Mesenchymal stem cell of adipose (primary cell): ENCODE data around the genes SHISA6, ARHGAP44 and NCOR1.

GRCh38 chr17:10914027-10914395 lies 76.1 kb upstream of the PIRT start:
- CAGE, long polyA plus RNA = no peak

DNA sequence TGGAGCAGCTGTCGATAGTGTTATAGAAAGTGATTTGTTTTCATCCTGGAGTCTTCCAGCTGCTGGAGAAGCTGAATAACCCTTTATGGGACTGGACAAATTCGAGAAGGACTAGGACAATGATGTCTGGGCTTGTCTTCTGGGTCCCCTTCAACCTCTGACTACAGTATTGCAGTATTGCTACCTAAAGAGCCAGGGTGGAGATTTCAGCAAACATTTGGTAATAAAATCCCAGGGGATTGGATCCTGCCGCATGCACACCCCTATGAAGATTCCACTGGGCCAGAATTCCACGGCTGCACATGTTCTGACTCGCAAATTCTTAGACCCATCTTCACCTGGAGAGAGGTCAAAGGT lies 93.5 kb upstream of the PIRT start:
- CAGE, long polyA plus RNA = no peak

DNA sequence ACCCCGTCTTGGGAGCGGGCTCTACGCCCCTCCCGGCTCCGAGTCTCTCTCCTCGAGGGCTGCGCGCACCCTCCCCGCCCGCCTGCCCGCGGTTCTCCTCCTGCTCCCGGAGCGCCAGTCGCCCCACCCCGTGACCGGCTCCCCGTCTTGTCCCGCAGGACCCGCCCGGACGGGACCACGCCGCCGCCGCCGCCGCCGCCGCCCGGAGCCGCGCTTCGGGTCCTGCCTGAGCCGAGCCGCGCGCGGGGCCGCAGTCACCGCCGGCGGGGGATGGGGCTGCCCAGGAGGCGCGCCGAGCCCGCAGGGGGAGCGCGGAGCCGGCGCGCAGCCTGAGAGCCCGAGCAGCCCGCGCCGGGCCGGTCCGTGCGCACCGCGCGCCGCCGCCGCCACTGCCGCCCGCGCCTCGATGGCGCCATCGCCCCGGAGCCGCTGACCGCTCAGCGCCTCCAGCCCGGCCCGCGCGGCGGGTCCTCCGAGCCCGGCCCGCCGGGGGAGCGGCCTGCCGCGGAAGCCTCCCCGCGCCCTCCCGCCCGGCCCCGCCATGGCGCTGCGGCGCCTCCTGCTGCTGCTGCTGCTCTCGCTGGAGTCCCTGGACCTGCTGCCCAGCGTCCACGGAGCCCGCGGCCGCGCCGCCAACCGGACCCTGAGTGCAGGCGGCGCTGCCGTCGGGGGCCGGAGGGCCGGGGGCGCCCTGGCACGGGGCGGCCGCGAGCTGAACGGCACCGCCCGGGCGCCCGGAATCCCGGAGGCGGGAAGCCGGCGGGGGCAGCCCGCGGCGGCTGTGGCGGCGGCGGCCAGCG lies at the start of gene SHISA6:
SHISA6 (plus strand) TSS at position 332 of the 800 bp plus-strand sequence.
- CAGE, long polyA plus RNA = no peak

DNA sequence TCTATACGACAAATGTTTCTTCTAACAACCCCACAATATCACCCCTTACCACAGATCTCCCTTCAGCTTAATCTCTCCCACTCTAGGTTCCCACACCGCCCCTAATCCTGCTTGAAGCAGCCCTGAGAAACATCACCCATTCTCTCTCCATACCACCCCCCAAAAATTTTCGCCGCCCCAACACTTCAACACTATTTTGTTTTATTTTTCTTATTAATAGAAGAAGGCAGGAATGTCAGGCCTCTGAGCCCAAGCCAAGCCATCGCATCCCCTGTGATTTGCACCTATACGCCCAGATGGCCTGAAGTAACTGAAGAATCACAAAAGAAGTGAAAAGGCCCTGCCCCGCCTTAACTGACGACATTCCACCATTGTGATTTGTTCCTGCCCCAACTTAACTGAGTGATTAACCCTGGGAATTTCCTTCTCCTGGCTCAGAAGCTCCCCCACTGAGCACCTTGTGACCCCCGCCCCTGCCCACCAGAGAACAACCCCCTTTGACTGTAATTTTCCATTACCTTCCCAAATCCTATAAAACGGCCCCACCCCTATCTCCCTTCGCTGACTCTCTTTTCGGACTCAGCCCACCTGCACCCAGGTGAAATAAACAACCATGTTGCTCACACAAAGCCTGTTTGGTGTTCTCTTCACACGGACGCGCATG lies 20.9 kb downstream of the ZNF18 start:
- CAGE, long polyA plus RNA = no peak

- CAGE, long polyA plus RNA = no peak
Measured at GRCh38 chr17:12040438-12040924, 19.8 kb downstream of the MAP2K4 start.

DNA sequence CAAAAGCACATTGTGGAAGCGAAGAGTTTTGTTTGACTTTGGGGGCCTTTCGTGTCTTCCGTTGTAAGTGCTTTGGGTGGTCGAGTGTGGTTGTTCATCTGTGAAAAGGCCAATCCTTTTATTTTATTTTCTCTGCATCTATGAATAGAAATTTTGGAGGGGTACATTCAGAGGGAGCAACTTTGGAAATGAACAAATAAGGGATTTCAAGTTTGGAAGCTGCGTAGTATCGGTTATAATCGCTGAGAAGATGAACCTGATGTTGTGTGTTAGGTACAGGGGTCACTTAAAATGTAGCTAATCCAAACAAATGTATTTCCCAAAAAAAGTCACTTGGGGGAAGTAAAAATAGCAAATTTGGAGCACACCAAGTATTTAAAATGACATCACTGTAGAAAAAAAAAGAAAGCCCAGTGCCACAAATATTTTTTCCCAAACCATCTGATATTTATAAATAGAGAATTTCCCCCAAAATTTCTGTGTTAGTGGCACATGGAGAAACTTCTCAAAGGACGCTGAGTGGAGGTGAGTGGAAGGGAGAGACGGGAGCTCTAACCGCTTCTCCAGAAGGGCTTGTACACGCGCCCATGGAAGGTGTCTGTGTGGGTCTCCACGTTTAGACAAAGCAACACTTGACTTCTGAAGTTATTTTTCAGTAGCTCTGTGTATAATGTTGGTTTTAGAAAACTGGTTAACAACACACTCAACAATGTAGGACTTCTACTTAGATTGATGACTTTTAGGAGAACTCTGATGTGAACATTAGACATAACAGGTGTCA lies 862 bp downstream of the MYOCD start:
- CAGE, long polyA plus RNA = no peak

GRCh38 chr17:12765670-12765978 lies 23.7 kb upstream of the ARHGAP44 start:
- CAGE, long polyA plus RNA = no peak

- CAGE, long polyA plus RNA = no peak
Measured at GRCh38 chr17:12789254-12789663, at the start of gene ARHGAP44. ARHGAP44 (plus strand) TSS chr17:12789498.

DNA sequence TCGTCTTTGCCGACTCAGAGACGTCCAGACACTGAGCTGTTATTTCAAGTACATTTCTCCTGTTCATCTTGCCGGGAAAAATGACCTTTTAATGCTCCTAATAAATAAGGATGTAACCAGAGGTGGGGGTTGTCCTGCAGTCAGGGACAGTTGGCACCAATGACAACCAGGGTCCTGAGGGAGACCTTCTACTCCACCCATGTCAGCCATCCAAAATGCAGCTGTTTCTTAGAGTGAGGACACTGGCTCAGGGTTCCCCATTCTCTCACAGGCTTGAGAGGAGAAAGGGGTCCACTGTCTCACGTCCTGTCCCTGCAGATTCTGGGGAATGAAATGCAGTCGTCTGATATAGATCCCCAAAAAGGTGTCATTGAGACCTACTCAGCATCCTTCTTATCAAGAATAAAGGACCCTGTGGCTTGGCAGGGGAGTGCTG lies 28.5 kb downstream of the ELAC2 start:
- CAGE, long polyA plus RNA = no peak

DNA sequence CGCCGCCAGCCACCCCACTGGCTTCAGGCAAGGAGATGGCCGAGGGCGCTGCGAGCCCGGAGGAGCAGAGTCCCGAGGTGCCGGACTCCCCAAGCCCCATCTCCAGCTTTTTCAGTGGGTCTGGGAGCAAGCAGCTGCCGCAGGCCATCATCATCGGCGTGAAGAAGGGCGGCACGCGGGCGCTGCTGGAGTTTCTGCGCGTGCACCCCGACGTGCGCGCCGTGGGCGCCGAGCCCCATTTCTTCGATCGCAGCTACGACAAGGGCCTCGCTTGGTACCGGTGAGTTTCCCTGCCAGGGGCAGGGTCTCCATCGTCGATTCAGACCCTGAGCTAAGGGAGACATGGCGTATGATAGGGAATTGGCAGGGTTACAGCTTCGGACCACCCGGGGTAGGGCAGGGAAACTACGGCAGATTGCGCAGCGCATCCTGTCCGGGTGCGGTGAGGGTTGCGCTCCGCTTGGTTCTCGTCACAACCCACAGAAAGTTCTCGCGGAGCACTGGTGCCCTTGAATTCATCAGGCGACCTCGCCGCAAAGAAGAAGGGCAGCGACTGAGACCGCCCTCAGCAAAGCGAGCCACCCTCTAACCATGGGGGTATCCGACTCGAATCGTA lies 1.0 kb downstream of the HS3ST3B1 start:
- CAGE, long polyA plus RNA = no peak

DNA sequence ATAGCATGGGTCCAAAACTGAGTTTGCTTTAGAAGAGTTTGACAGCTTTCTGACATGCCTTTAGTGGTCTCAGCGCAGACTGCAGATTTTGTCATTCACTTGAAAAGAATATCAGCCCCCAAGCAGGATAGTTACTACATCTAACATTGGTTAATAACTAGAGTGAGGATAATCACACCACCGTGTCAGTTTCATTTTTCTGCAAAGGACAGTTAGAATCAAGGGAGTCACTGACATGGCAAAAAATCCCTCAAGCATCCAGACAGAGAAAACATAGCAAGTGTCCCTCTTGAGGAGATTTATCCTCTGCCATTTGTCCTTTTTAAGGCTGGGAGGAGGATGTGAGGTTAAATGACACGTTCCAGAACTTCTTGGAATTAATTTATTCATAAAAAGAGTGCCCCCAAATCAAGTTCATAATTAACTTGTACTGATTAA lies 5.2 kb downstream of the HS3ST3B1 start:
- CAGE, long polyA plus RNA = no peak

GRCh38 chr17:14310643-14311148 lies 9.8 kb downstream of the HS3ST3B1 start:
- CAGE, long polyA plus RNA = no peak

GRCh38 chr17:14373132-14373673 lies 72.3 kb downstream of the HS3ST3B1 start:
- CAGE, long polyA plus RNA = no peak

- CAGE, long polyA plus RNA = no peak
Measured at GRCh38 chr17:15364580-15365027, 23.2 kb upstream of the TEKT3 start.

GRCh38 chr17:15651206-15652165 lies 32.0 kb upstream of the FBXW10B start:
- CAGE, long polyA plus RNA = no peak

DNA sequence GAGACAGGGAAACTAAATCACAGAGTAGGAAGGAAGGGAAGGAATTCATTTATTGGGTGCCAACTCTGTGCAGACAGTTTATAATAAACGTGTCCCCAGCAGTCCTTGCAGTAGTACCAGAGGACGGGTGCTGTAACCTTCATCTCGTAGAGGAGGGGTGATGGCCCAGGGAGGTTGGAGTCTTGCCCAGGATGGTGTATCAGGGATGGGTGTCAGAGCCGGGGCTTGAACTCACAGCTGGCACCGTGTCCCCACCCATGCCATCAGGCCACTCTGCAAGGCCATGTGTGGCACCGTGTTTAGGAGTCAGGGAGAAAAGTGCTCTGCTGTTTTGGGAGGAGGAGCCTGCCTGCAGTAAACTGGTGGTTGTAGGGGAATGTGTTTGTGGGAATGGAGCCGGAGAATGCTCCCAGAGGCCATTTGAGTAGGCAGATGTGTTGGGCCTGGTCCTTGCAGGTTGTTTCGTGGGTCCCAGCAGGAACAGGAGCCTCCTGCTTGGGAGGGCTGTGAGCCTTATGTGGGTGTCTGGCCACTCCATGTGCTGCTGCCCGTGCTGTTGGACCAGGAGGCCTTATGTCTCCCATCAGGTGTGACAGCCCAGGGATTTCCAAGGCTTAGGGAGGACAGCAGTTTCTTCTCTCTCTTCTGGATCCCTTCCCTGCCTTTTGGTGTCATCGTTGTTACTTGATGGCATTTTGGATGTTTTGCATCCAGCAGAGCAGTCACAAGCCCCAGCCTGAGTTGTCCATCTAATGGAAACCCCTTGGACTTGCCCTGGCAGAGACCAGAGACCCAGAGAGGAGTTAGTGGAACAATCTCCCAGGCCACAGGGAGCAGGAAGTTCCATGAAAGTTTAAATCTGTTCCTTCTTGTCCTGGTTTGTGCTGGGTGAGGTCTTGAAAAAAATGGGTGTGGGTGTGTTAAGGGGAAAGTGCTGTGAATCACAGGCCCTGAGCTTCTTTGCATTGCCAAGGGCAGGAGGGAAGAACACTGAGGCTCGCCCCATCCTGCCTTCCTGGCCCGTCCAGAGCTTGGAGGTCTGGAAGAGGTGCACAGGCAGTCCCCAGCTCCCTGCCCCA lies 2.0 kb downstream of the ADORA2B start:
- CAGE, long polyA plus RNA = no peak

DNA sequence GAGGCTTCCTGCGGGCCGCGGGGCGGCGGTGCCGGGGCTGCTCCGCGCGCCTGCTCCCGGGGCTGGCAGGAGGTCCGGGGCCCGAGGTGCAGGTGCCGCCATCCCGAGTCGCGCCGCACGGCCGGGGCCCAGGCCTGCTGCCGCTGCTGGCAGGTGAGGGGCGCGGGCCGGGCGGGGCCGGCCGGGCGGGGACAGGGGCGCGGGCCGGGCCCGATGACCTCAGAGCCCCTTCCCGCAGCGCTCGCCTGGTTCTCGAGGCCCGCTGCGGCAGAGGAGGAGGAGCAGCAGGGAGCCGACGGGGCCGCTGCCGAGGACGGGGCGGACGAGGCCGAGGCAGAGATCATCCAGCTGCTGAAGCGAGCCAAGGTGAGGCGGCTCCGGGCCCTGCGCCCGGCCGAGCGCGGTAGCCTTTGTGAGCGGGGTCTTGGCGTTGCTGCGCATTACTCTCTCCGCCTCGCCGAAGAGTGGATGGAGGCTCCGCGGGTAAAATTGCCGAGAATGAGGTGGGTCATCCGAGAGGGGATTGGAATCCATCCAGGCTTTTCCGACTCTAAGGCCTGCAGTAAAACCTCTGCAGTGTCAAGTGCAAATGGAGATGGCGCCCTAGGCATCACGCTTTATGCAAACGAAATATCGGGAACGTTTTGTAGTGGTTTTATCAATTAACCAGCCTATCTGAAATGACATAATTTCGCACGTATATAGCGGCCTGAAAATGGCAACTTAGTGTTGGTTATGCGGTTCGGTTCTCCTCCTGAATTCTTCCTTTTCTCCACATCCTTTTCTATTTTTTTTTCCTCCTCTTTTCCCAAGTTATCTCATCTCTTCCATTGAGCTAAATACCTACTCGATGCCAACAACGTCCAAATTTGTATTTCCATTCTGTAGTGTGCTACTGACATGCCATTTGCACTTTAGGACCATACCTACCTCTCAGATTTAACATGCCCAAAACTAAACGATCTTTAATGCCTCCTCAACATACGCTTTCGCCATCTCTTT lies 557 bp downstream of the TTC19 start:
- CAGE, long polyA plus RNA = no peak

GRCh38 chr17:16070002-16070682 lies 70.5 kb downstream of the TTC19 start:
- CAGE, long polyA plus RNA = no peak

DNA sequence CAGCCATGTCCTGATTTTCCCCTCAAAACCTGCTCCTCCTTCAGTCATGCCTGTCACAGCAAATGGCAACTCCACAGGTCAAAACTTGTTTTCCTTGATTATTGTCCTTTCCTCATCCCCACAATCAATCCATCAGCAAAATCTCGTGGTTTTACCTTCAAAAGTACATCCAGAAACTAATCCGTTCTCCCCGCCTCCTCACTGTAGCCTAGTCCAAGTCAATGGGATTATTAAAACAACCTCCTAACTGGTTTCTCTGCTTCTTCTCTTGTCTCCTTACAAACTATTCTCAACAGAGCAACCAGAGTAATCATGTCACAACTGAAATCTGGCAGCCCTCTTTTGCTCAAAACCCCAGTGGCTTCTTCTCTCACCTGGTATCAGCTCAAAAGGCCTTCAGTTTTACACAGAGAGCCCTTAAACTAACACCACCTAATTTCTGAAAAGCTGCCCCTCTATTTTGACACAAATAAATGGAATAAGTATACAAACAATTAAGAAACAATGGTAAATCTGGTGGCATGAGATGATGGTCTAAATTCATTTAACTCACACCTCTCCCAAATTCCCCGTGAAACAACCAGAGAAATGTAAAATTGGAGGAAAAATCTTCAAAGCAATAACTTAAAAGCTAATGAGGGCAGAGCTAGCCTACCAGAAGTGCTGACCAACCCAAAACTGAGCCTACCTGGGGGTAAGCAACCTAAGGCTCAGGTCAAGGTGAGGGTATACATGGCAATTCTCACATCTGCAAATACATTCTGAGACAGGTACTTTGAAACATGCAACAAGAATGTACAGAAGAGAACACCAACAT lies 81.4 kb downstream of the NCOR1 start:
- CAGE, long polyA plus RNA = no peak

GRCh38 chr17:16214667-16215736 lies at the start of gene NCOR1:
NCOR1 (minus strand) TSS chr17:16215534.
- CAGE, long polyA plus RNA = no peak